A172 (cell line): ENCODE measurements around a stretch of chr5.

GRCh38 chr5:163443817-163444818, 6.7 kb downstream of the CCNG1 start:
- RAMPAGE, long total RNA = no peak

DNA sequence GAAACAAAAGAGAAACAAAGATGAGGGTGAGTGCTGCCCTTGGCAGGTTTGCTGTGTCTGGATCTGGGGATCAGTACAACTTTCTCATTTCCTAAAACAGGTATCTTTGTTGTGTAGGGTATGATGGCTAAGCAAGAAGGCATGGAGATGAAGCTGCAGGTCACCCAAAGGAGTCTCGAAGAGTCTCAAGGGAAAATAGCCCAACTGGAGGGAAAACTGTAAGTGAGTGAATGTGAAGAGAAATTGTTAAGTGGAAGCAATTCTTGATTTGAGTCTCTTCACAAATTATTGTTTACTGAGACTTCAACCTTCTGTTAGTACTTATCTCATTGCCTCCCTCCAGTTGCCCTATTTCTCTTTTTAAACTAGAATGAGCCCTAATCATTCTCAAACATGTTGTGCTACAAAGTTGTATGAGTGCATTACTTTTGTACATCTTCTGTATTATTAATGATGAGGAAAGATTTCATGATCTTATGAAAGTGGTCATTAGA, 10.9 kb downstream of the HMMR start:
- RAMPAGE, long total RNA = no peak

DNA sequence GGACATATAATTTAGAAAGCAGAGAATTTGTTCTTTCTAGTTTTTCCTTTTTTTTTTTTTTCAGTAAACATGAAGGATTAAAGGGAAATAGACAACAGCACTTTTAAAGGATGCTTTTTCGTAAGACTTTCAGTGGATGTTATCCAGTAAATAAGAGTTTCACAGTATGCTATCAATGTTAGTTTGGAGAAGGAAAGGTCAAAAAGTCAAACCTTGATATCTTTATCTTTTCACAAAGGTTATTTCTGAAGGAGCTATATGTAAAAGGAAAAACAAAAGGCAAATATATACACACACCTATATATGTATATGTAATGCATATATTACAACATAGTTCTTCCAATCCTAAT, 645.9 kb upstream of the WWC1 start:
- RAMPAGE, long total RNA = no peak

DNA sequence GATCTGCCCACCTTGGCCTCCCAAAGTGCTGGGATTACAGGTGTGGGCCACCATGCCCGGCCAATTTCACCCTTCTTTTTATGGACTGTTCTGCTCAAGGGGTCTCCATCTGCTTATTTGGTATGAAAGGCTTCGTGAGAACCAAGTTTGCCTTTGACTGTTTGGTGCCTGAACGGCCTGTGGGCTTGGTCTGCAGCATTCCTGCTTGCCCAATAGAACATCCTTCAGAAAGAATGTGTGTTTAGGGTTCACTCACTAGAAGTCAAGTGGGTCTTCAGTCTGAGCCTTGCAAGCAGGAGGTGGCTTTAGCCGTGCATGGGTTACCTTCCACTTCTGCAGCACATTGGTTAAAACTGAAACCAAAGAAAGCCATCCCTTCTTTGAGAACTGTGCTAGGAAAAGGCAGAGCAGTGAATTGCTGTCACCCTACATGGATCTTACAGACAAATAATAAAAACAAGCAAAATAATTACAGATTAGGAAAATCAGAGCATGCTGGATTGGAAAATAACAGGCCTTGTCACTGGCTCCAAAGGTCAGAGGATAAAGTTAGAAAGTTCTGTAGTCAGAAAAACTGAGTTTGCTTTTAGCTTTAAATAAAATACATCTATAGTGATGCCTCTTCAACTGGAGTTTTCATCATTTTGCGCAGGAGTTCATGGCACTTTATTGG, 16.5 kb downstream of the WWC1 start:
- RAMPAGE, long total RNA = no peak

- RAMPAGE, long total RNA = no peak
Observed at GRCh38 chr5:168883168-168883658, 304.0 kb upstream of the PANK3 start.

DNA sequence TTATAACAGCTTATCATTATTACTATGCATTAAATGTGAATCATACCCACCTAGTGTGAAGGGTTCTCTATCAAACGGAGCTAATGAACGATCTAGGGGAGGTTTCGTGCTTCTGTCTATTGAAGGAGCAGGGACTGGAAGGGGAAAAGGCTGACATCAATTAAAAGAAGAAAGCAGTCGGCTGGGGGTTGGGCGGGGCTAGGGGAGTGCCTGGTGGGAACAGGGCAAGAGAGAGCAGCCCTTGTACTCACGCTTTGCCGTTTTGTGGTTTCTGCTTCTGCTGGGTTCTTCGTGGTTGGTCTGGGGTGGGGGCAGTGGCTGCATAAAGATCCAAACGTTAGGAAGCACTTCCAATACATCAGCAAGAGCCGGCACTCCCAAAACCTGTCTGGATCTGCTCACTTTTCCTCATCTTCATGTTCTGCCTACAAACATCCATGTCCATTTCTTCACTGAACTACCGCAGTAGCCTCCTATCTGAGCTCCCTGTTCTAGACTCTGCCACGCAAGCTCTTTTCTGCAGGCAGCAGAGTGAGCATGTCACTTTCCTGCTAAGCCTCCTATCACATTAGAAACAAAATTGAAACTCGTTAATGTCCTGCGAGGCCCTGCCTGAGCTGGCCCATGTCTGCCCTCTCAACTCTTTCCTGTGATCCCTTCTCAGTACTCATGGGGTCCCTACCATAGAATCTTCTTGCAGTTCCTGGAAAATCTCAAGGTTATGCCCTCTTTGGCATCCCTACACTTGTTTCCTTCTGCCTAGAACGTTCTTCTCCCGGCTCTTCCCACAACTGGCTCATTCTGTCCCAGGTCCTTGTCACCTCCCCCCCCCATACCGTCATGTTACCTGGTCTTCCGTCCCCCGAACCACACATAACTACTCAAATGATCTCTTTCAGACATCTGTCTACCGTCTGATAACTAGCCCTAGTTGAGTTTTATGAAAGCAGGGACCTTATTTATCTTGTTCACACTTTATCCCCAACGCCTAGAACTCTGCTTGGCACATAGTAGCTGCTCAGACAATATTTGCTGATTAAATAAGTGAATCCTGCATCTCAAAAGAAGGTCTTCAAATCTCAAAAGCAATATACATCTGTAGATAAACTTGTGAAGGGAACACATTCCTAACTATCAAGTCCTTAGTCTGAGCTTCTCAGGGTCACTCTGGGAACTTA, 30.4 kb downstream of the LCP2 start:
- RAMPAGE, long total RNA = no peak

DNA sequence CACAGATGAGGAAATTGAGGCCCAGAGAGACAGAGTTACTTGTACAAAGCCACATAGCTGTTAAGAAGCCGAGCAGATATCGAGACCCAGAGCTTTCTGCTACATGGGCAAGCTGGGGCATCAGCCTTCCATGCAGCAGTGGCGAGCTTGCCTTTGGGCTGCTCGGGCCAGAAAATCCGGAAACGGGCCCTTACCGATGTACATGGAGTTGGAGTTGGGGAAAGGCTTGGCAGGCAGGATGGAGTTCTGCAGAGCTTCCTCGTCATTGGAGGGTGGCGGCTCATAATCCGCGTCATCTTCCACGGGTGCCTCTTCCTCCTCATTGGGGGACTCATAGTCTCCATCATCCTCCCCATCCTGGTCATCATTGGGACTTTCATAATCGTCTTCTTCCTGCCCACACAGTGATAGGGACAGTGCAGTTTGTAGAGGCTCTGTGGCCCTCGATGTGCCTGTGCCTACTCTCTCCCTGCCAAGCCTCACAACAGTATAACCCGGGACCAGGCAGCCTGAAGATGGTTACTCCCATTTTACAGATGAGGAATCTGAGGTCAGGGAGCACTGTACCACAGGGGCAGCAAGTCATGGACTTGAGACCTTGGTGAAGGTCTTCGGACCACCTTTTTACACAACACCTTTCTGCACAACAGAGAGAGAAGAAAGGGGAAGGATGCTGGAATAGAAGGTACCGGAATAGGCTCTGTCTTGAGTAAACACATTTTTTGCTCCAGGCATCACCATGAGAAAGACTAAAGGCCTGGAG, 26.9 kb downstream of the LCP2 start:
- RAMPAGE, long total RNA = no peak

- RAMPAGE, long total RNA = no peak
Observed at GRCh38 chr5:170278348-170279383, 18.9 kb downstream of the LCP2 start.

DNA sequence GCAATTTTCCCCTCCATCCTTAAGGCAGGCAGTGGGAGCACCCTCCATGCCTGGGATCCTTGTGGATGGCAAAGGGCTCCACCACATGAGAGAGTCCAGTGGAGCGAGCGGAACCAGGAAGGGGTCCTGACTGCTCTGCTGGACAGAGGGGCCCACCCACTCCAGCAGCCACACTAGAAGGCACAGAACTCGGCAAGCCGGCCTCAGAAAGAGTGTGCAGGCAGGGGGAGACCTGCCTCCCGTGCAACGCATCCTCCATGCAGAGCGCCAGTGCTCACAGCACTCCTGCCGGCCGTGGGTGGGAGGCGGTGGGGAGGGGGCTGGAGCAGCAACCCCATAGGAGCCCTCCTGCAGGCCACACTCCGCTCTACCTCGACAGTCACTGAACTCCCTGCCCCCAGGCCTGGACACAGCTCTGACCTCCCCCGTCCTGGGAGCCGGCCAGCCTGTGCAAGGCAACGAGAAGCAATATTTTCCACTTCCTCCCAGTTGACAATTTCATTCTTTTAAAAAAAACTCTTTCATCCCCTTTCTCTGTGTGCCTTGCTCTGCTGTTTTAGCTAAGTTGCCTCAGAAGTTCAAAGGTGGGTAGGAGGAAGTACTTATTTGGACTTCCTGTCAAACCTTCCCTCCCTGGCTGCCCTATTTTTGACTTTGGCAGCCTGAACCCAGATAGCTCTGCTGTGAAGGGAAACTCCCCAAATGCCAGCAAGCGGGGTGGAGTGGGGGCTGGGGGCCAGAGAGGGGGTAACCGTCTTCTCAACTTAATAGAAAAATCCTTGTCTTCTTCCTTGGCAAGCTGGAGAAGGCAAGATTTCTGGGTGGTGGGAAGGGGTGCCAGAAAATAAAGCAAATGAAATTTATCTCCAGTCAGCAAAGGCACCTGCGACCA, 5.4 kb upstream of the LCP2 start:
- RAMPAGE, long total RNA = no peak

GRCh38 chr5:170327713-170328138, 30.1 kb upstream of the LCP2 start:
- RAMPAGE, long total RNA = no peak

DNA sequence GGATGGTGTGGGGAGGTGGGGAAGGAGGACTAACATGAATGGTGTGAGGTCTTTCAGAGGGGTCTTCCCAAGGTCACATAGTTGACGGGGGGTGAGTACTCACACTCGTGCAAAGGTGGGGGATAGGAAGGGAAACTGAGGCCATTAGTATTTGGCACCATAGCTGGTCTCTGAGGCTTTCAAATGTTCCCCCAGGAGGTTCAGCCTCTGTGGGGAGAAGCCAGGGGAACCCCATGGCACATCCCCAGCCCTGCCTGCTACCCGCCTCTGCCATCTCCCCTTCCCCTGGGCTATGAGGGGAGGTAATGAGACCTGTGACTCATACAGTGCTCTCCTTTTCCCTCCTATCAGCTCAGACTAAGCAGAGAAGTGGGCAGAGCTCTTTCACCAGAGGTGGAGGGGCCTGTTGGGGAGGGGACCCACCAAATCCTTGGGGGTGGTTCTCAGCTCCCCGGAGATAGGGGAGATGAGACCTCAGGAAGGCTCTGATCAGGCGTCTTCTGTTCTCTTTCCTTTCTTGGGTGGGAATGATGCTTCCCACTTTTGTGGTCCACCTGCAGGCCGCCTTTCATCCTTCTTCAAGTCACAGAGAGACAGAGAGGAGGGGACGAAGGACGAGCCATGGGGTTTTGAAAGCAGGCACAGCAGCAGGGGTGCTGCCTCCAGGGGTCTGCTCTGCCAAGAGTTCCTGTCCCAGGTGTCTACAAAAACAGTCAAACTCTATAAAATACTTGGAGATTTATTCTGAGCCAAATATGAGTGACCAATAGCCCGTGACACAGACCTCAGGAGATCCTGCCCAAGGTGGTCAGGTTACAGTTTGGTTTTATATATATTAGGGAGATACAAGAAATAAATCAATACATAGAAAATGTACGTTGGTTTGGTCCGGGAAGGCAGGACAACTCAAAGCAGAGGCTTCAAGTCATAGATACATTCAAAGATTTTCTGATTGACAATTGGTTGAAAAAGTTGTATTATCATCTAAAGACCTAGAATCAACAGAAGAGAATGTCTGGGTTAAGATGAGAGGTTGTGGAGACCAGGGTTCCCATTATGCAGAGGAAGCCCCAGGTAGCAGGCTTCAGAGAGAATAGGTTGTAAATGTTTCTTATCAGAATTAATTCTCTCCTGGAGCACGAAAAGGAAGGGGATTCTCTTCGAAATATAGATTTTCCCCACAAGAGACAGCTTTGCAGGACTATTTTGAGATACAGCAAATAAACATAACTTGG, 34.4 kb upstream of the LCP2 start:
- RAMPAGE, long total RNA = no peak

- RAMPAGE, long total RNA = no peak
Observed at GRCh38 chr5:170789002-170789439, 5.5 kb downstream of the GABRP start.

GRCh38 chr5:171450304-171451596, 31.3 kb downstream of the FGF18 start:
- RAMPAGE, long total RNA = no peak

GRCh38 chr5:171494469-171495244, 75.2 kb downstream of the FGF18 start:
- RAMPAGE, long total RNA = no peak

DNA sequence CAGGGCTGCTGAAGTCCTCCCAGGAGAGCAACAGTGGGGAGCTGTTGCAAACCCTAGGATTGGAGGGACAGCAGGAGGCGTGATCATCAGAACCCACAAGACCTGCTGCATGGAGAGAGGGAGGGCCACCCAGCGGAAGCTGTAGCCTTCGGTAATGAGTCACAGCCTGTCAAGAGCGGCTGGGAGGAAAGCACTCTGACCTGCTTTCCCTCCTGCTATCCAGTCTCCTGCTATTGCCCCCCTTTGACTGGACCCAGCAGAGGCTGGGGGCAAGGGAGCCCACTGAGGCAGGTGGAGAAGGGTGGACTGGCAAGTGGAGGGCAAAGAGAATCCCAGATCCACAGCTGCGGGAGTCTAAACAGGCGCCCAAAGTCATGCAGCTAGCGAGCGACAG, 138.3 kb upstream of the SMIM23 start:
- RAMPAGE, long total RNA = no peak

DNA sequence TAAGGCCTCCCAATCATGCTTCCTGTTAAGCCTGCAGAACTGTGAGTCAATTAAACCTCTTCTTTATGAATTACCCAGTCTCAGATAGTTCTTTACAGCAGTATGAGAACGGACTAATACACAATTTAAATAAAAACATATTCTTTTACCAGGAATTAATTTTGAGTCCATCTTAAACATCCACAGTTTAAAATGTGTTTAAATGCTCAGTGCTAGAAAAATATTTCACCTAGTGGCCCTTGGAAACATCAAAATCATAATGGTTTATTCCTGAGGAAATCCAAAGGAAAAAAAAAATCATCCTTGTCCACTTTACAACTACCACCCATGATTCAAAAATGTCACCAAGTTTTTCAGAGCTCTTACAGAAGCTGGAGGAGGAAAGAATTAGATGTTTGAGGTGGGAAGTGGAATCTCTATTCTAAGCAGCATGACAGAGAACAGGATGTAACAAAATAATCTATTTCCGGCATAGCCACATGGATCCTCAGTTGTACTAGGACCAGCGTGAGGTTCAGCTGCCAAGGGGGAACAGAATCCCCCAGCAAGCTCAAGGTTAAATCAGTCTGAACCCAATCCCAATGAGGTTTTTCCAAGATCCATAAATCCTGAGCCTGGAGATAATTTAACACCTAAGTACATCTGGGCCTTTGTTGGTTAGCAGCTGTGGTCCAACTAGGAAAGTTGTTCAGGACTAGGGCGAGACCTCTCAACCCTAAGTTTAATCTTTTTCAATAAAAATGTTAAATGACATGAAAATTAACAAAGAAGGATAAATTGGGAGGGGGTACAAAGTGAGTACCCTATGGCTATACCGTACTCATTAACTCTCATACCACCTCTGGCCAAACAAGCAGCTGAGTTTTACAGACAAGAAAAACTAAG, 40.1 kb downstream of the FBXW11 start:
- RAMPAGE, long total RNA = no peak

DNA sequence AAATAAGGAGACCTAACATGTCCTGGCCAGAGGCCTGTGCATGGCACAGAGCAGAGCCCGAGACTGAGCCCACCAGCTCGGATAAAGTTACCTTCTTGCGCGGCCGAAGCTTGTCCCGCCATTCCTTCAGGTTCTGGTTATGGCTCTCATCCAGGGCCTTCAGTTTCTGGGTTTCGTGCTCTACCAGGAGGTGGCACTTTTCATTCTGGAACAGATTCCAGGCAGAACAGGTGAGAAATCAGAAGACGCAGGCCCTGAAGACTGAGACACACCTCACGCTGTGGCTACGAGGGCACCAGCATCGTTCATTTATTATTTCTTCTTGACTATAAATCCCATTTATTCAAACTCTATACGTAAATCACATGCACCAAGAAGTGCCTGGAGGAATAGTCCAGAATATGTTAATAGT, 46.4 kb upstream of the FBXW11 start:
- RAMPAGE, long total RNA = no peak

- RAMPAGE, long total RNA = no peak
Observed at GRCh38 chr5:172060861-172061603, 54.6 kb upstream of the FBXW11 start.

GRCh38 chr5:172093347-172094022, 87.0 kb upstream of the FBXW11 start:
- RAMPAGE, long total RNA = no peak

DNA sequence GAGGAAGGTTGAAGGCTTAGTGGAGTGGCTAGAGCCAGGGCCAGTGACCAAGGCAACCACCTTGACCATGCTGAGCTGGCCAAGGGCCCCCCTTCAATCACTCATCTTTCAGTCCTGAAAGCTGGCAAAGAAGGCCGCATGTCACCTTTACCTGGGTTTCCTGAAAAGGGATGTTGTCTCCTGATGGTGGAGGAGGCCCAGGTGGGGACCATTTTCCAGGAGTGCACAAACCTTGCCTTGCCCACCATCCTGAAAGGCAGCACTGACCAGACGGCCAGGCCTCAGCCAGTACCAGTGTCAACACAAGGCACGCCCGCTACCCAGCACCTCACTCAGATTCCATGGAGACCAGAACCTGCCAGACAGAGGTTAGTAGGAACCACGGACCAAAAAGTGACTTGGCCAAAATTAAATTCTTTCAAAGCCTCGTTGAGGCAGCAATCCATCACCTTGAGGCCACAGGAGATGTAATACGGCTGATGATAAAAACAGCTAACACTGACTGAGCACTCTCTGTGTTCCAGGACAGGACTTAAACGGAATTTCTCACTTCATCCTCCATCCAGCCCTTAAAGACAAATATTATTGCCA, 25.3 kb downstream of the STK10 start:
- RAMPAGE, long total RNA = no peak